Right atrium auricular region (tissue), 2 donors: Measurements from ENCODE around the genes PIN1, EIF3G, S1PR2 and KRI1.

GRCh38 chr19:9808643-9809329, 10.1 kb downstream of the FBXL12 start:
- PRO-cap: no peak
- RAMPAGE, long total RNA, 2 experiments: no peak in any of the 2 experiments

DNA sequence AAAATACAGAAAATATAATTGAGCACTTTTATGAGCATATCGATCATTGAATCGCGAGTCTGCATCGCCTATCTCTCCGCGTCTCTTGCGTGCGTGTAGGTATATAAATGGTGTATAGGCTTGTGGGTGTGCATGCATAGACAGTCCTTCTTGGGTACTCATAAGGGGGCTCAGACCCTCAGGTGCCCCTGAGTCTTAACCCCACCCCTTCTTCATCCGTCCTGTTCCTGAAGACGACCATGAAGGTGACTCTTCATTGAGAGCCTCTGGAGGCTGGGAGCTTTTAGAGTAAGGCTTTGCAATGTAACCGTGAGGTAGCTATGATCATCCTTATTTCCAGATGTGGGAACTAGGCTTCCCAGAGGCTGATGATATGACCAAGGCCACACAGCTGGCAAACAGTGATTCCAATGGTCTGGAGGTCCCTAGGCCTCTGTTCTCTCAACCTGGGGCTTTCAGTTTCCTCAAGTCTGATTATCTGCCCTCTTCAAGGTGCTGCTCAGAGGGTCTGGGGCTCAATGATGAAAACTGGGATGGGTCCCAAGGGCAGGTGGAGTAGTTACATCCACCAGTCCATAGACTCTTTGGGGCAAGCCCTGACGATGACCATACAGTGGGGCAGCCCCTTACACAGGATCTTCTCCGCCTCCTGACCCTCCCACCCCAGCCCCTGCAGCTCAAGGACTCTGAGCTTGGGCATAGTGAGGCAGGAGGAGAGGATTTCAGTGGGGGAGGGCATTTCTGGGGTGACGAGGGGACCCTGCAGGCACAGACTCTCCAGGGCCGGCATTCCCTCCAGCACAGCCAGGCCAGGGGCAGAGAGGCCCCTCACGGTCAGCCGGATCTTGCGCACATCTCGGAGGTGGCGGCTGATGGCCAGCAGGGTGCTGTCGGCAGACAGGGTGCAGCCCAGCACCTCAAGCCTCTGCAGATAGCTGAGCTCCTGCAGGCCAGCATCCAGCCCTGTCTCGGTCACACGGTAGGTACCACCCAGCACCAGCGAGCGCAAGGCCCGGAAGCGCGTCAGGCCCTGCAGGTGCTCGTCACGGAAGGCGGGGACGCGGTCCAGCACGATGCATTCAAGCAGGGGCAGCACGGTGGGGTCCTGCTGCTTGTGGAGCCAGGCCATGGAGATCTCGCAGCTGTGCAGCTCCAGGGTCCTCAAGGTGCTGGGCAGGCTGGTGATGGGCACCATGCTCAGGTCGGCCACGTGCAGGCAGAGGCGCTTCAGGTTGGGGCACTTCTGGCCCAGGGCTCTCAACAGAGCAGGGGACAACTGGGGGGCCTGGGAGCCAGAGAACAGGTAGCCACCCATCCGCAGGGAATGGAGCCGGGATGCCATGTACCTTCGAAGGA, 8.1 kb downstream of the FBXL12 start:
- PRO-cap: no peak
- RAMPAGE, long total RNA, 2 experiments: no peak in any of the 2 experiments

DNA sequence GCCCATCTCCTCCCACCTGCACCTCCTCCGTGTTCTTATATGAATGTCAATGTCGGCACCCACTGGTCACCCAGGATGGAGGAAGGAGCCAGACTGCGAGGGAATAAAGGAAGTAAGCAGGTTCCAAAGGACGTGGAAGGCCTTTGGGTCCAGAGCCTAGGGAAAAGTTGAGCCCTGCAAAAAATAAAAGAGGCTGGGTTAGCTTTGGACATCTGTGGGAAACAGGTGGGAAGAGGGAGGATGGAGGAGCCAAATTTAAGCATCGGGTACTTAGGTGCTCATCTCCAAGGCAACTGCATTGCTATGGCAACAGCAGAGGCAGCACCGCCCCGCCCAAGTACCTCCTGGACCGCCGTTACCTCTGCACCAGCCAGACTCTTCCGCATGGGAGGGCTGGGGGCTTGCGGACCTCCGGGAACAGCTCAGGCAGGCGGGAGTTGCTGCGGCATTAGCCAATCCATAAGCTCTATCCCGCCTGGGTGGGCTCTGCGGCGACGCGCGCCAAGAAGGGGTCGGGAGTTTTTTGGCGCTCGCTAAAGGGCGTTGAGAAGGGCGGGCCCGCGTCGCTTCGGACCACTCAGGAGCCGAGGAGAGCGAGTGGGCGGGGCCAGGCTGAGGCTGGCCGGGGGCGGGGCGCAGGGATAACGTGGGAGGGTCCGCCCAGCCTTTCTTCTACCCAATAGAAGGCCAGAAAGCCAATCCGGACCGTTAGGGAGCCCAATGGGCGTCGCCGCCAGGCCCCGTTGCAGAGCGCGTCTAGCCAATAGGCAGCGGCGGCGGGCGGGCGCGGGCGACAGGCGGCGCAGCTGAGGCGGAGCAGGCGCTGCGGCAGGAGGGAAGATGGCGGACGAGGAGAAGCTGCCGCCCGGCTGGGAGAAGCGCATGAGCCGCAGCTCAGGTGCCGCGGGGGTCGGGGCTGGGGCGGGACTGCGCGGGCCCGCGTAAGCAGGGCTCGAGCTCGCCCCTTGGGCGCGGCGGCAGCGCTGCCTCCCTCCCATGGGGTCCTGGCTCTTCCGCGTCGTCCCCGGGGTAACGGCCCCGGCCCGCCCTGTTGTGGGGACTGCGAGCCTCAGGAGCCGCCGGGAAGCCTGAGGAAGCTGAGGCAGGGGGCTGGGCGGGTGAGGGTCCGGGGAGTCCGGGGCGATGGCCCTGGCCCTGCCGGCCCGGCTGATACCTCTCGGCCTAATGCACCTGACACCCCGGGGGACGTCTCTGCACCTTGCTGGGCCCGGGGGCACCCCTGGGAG, at the start of gene PIN1:
Gene PIN1 (plus strand): TSS at position 814 of the 1,247 bp plus-strand sequence.
- PRO-cap: unidirectional peak, plus-strand start at position 819 of the sequence
- RAMPAGE, long total RNA, 2 experiments: start-site peak on the plus strand in 2 of 2 experiments, centred at positions 822 to 826 of the sequence, 2,327 to 3,055 reads per replicate

DNA sequence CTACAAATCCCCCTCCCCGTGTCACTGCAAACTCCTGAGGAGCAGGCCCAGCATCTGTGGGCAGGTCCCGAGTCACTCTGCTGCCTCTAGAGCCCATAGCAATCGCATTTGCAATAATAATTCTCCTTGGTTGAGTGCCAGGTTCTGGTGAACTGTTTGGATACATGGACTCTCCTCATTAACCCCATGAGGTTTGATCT, 910 bp downstream of the PIN1 start:
- PRO-cap: no peak
- RAMPAGE, long total RNA, 2 experiments: no peak in any of the 2 experiments

DNA sequence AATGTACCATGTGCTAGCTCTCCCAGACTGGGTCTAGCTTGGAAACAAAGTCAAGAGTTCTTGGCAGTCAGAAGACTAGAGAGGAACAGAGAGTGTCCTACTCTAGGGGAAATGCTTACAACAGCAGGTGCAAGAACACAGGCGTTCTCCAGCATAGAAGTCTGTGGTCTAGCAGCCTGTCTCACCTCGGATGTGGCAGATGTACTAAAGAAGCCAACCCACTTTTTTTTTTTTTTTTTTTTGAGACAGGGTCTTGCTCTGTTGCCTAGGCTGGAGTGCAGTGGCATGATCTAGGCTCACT, 31.1 kb downstream of the PIN1 start:
- PRO-cap: no peak
- RAMPAGE, long total RNA, 2 experiments: no peak in any of the 2 experiments

- PRO-cap: no peak
- RAMPAGE, long total RNA, 2 experiments: no peak in any of the 2 experiments
These were observed 23.9 kb downstream of the COL5A3 start for GRCh38 chr19:9986091-9987100.

DNA sequence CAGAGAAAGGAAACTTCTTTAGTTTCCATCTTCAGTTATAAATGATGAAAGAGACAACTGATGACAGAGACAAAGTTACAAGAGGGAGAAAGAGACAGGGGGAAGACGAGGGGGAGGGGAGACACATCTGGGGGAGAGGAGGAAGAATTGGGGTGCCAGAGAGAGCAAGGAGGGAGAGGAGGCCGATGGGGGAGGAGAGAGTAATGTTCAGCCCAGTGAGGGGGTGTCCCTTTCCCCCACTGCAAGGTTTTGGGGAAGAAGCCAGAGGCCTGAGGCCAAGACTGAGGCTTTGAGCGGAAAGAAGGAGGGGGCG, 699 bp upstream of the PPAN start:
- PRO-cap: no peak
- RAMPAGE, long total RNA, 2 experiments: no peak in any of the 2 experiments

- PRO-cap: bidirectional peak, plus-strand start at chr19:10120038, minus-strand start at chr19:10119899
- RAMPAGE, long total RNA, 2 experiments: start-site peak on the minus strand in 2 of 2 experiments, at chr19:10119875-10119906 at its widest, 1,492 to 4,529 reads per replicate
These were observed at the start of gene EIF3G for GRCh38 chr19:10119368-10120278. Gene EIF3G (minus strand): TSS chr19:10119899.

- PRO-cap: no peak
- RAMPAGE, long total RNA, 2 experiments: no peak in any of the 2 experiments
These were observed 17.5 kb downstream of the DNMT1 start for GRCh38 chr19:10177062-10177789.

DNA sequence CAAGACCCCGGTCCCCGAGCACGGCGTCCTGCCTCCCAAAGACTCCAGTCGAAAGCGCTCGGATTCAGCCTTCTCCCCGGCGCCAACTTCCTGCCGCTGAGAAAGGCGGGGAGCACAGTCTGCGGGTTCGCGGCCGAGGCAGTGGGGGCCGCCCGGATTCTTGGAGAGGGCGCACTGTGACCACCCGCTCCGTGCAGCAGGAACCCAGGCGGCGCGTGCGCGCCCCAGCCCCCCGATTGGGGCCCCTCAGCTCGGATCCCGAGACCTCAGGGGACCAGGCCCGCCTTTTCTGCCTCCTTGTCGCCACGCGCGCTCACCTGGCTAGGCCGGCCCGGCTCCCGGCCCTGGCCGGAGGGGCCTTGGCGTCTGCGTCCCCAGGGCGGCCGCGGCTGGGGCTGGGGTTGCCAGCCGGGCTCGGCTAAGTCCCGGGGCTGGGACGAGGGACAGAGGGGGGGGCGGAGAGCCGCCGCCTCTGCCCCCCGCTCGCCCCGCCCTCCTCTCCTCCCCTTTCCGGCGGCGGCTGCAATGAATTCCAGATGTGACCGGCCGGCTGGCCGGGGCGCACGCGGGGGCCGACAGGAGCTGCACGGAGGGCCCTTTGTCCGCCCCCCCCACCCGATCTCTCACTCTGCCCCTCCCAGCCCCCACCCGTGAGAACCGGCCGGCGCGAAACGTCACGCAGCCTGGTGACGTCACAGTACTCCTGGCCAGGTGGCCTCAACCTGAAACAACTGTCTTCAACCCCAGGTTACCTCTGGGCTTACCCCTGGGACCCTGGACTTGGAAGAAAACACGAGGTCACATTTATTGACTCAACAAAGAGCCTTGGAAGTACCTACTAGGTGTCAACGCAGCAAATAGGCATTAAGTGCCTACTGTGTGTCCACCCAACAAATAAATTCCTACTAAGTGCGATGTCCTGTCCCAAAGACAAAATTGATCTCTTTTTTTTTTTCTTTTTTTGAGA, at the start of gene S1PR2:
Gene S1PR2 (minus strand): TSS at position 445 of the 967 bp plus-strand sequence.
- PRO-cap: bidirectional peak, plus-strand start at position 535 of the sequence, minus-strand start at position 416 of the sequence; unidirectional peak, minus-strand start at position 625 of the sequence
- RAMPAGE, long total RNA, 2 experiments: no peak in any of the 2 experiments

DNA sequence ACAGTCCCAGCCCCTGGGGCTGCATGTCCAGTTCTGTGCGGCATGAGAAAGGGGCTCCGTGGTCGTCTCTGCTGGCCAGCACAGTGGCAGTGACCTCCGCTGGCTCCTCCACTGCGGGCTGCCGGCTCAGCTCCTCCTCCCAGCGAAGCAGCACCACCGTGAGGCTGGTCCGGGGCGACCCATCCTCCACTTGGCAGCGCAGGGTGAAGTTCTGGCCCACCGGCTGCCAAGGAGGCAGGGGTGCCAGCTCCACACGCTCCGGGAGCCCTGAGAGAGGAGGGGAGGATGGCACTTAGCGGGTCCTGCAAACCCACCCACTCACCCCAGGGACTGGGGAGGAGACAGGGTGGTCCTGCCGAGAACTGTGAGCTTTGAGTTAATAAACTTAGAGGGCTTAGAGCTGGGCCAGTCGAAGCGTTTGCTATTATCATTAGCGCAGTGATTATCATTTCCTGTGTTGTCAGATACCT, 2.4 kb upstream of the RAVER1 start:
- PRO-cap: no peak
- RAMPAGE, long total RNA, 2 experiments: start-site peak on the minus strand in 1 of 2 experiments, centred at position 126 of the sequence, 70 reads per replicate

- PRO-cap: no peak
- RAMPAGE, long total RNA, 2 experiments: no peak in any of the 2 experiments
These were observed 10.1 kb downstream of the CDC37 start for GRCh38 chr19:10393207-10393709.

GRCh38 chr19:10408625-10409255, 5.4 kb upstream of the CDC37 start:
- PRO-cap: no peak
- RAMPAGE, long total RNA, 2 experiments: no peak in any of the 2 experiments

GRCh38 chr19:10412132-10412726, 8.1 kb upstream of the PDE4A start:
- PRO-cap: no peak
- RAMPAGE, long total RNA, 2 experiments: no peak in any of the 2 experiments

- PRO-cap: unidirectional peak, plus-strand start at chr19:10415995
- RAMPAGE, long total RNA, 2 experiments: no peak in any of the 2 experiments
These were observed 4.6 kb upstream of the PDE4A start for GRCh38 chr19:10415775-10416146.

- PRO-cap: no peak
- RAMPAGE, long total RNA, 2 experiments: no peak in any of the 2 experiments
These were observed 2.3 kb upstream of the PDE4A start for GRCh38 chr19:10417692-10418746.

- PRO-cap: no peak
- RAMPAGE, long total RNA, 2 experiments: no peak in any of the 2 experiments
These were observed 3.2 kb downstream of the PDE4A start for GRCh38 chr19:10423495-10423921.

DNA sequence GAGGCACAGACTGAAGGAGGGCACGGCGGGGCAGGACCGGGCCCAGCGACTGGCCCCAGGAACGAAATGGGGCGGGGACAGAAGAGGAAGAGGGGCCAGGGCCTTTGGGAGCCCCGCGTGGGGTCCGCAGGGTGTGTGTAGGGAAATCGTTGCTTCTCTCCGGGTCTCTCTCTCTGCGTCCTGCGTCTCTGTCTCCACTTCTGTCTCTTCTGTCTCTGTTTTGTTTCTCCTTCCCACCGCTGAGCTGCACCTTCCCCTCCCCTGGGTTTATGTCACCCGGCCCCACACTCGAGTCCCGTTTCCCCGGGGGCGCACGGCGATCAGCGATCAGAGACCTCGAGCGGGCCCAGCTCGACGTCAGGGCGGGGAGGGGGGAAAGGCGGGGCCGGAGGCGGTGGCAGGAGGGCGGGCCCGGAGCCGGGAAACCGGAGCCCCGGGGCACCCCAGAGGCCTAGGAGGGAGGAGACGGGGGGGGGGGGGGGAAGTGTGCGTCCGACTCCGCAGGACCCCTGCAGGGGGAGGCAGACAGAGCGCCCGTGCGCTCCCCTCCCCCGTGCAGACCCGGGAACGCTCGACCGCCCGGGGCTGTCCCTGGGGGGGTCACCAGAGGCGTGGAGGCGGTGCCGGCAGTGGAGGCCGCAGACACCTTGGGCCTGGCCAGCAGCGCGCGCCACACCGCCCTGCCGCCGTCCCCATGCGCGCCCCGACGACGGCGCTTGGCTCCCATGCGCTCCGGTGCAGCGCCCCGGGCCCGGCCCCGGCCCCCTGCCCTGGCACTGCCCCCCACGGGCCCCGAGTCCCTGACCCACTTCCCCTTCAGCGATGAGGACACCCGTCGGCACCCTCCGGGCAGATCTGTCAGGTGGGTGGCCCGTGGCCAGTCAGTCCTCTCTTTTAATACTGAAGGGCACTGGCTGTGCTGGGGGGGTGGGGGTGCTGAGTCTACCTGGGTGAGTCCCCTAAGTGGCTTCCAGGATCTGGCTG, 11.7 kb downstream of the PDE4A start:
- PRO-cap: unidirectional peak, minus-strand start at position 211 of the sequence
- RAMPAGE, long total RNA, 2 experiments: no peak in any of the 2 experiments

GRCh38 chr19:10565491-10566549, at the start of gene KRI1:
Gene KRI1 (minus strand): TSS chr19:10566010.
- PRO-cap: bidirectional peak, plus-strand start at chr19:10566259, minus-strand start at chr19:10566004
- RAMPAGE, long total RNA, 2 experiments: start-site peak on the minus strand in 2 of 2 experiments, at chr19:10565997-10566010 at its widest, 18 to 260 reads per replicate

DNA sequence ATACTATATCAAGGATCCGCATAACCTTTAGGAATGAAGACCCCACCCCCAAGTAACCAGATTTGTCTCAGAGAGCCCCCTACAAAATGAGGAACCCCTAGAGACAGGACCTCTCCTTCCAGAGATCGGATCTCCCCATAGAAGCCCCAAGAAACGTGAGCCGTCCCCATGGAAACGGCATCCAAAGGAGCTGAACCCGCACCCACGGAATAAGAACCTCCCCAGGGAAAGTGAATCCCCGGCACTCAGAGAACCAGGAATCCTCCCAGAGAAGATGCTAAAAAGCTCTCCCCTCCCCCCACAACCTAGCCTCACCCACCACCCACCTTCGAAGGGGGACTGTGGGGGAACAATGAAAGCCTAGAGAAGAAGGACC, 763 bp downstream of the CDKN2D start:
- PRO-cap: unidirectional peak, minus-strand start at position 179 of the sequence
- RAMPAGE, long total RNA, 2 experiments: no peak in any of the 2 experiments